Metastatic Lung Carcinoma in the Adrenal Gland (tissue), 1 donor: ENCODE results near the genes RC3H1 and CACYBP.

GRCh38 chr1:173859323-173860439 is 8.5 kb upstream of the ZBTB37 start:
- PRO-cap = no peak

- PRO-cap = no peak
These were observed 14.9 kb upstream of the SERPINC1 start for GRCh38 chr1:173931808-173932689.

DNA sequence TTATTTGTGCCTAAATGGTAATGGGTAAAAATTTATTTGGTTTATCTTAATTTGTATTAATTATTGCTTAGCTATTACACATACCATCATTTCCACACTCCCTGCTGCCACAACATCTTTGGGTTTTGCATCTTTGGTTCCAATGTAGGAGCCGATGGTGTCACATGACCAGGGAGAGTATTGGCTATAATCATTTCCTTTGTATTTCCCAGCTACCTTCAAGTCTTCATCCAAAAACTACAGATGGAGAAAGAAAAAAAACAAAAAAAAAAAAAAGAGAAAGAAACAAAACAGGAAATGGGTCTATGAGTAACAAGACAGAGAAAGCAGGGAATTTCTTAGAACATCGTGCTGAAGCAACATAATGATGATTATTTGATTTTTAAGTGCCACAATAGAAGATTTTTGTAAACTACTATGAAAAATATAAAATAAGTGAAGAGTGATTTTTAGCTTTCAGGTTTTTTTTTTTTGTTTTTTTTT is 34.8 kb upstream of the SERPINC1 start:
- PRO-cap = no peak

DNA sequence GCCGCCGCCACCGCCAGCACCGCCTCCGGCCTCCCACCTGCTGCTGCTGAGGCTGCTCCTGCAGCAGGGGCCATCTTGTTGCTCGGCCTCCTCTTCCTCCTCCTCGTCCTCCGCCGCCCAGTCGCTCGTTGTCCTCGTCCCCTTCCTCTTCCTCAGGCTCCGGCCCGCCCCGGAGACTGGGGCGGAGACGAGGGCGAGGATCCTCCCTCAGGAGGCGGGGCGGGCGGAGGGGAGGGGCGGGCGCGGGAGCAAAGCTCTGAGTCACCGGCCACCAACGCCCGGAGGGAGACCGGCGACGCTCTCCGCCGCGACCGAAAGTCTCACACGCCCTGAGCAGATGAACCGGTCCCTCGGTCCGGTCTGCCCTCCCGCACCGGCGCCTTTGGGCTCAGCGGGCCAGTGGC is at the start of gene RC3H1:
Gene RC3H1 (minus strand): TSS at position 133 of the 404 bp plus-strand sequence.
- PRO-cap = bidirectional peak, plus-strand start at position 323 of the sequence, minus-strand start at position 151 of the sequence

DNA sequence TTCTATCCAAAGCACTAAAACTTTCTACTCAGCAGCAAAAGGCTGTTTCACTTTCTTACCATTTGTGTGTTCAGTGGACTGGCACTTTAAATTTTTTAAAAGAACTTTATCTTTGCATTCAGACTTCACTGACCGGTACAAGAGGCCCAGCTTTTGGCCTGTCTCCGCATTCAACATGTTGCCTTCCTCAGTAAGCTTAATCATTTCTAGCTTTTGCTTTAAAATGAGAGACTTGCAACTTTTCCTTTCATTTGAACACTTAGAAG is 31.2 kb downstream of the RABGAP1L start:
- PRO-cap = no peak

DNA sequence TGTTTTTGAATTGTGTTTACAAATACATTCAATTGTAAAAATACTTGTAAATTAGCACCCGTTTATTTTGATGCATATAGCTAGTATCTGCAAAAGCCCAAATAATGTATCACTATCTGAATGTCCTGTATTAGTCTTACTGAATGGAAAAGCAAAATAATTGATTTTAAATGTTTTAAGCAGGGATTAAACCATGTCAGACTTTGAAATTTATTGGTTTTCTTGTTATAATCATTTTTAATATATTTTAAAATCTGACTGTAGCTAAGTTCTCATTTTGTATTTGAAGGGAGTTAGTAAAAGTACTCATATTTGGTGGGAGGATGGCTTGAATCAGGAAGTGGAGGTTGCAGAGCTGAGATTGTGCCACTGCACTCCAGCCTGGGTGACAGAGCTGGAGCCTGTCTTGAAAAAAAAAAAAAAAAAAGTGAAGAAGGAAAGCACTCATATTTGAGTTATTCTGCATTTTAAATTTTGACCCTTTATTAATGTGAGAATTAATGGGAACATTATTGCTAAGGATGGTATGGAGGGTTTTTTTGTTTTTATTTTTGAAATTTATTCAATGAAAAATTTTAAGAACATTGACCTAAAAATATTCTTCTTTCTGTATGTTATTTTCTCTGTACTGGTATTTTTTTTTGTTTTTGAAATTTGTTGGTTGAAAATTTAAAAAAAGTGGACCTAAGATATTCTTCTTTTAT is 106.0 kb downstream of the RABGAP1L start:
- PRO-cap = no peak

DNA sequence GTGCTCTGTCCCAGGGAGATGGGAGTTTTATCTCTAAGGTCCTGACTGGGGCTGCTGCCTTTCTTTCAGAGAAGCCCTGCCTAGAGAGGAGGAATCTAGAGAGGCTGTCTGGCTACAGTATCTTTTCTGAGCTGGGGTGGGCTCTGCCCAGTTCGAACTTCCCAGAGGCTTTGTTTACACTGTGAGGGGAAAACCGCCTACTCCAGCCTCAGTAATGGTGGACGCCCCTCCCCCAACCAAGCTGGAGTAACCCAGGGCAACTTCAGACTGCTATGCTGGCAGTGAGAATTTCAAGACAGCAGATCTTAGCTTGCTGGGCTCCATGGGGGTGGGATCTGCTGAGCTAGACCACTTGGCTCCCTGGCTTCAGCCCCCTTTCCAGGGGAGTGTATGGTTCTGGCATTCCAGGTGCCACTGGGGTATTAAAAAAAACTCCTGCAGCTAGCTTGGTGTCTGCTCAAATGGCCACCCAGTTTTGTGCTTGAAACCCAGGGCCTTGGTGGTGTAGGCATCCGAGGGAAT is 205.2 kb downstream of the GPR52 start:
- PRO-cap = no peak

DNA sequence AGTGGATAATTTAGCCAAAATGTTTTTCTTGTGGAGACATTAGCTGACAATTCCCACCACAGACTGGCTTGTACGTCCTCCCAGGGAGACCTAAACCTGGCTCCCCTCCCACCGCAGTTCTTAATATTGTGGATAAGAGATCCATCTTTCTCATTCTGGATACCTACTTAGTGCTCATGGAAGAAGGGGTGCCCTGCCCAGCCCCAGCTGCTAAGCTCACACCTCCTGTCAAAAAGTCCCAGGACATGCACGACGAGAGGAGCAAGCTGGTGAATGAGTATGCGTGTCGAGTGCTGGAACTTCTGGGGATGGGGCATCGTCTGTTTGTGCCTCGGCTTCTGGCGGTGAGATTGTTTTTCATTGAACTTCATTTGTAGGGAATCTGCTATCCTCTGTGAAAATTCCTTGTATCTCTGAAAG is 199.6 kb upstream of the CACYBP start:
- PRO-cap = no peak

GRCh38 chr1:174898386-174899284 is 101.1 kb upstream of the CACYBP start:
- PRO-cap = no peak

DNA sequence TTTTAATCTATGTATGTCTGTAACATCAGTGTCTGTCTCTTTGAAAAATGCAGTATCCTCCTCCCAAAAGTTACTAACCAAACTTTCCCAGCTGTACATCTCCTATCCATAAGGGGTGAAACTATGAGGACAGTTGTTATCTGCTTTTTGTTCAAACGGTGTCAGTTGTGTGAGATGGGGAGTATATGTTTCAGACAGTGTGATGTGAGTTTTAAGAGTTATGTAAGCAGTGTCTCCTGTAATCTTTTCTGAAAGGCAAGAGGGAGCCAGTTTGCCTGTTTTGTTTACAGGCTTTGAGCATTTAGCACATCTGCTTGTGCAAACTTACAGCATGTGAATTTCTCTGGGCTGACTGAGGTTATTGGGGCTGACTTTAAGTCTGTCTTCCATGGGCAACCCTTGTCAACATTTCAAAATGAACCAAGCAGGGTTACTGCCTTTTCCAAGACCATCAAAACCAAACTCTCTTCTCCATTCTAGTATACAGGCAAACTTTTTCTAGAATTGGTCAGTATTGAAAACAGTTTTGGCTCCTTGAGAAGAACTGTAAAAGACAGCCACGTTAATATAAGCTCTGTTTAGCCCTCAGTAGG is 34.7 kb upstream of the CACYBP start:
- PRO-cap = no peak

- PRO-cap = bidirectional peak, plus-strand start at chr1:174999426, minus-strand start at chr1:174999357
These were observed 639 bp upstream of the CACYBP start for GRCh38 chr1:174999116-174999499.

- PRO-cap = bidirectional peak, plus-strand start at chr1:174999803, minus-strand start at chr1:174999646; bidirectional peak, plus-strand start at chr1:175000042, minus-strand start at chr1:174999827; unidirectional peak, plus-strand start at chr1:175000189; unidirectional peak, plus-strand start at chr1:175000316
These were observed at the start of gene CACYBP for GRCh38 chr1:174999500-175000468. Gene CACYBP (plus strand): TSS chr1:174999947.

- PRO-cap = unidirectional peak, plus-strand start at chr1:175191837; unidirectional peak, plus-strand start at chr1:175191922; unidirectional peak, plus-strand start at chr1:175192407
These were observed 782 bp downstream of the KIAA0040 start for GRCh38 chr1:175191402-175192586.

DNA sequence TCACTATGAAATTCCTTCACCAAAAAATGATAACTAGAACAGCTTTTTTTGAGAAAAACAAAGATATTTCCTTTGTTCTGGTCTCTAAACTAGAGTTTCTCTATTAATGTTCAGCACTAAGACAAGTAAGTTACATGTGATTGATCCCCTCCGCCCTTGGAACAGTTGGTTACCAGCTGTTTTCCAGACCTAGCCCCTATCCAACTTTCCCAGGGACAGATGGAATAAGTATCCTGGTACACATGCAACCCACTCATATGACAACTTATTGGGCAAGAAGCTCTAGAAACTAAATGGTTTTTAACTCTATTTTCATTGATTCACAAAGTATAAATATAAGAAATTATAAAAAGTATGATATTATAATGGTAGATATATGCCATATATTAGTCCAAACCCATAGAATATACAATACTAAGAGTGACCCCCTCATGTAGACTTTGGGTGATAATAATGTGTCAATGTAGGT is 140.3 kb downstream of the COP1 start:
- PRO-cap = no peak

GRCh38 chr1:176068188-176068712 is 138.8 kb downstream of the COP1 start:
- PRO-cap = no peak

- PRO-cap = no peak
These were observed 137.4 kb downstream of the COP1 start for GRCh38 chr1:176069514-176070249.

DNA sequence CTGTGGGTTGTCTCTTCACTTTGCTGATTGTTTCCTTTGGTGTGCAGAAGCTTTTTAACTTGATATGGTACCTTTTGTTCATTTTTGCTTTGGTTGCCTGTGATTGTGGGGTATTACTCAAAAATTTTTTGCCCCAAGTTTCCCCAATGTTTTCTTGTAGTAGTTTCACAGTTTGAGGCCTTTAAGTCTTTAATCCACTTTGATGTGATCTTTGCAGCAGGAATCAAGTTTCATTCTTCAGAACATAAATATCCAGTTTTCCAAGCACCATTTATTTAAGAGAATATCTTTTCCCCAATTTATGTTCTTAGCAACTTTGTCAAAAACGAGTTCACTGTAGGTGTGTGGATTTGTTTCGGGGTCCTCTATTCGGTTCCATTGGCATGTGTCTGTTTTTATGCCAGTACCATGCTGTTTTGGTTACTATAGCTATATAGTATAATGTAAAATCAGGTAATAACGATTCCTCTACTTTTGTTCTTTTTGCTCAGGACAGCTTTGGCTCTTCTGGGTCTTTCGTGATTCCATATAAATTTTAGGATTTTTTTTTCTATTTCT is 81.8 kb downstream of the COP1 start:
- PRO-cap = no peak

DNA sequence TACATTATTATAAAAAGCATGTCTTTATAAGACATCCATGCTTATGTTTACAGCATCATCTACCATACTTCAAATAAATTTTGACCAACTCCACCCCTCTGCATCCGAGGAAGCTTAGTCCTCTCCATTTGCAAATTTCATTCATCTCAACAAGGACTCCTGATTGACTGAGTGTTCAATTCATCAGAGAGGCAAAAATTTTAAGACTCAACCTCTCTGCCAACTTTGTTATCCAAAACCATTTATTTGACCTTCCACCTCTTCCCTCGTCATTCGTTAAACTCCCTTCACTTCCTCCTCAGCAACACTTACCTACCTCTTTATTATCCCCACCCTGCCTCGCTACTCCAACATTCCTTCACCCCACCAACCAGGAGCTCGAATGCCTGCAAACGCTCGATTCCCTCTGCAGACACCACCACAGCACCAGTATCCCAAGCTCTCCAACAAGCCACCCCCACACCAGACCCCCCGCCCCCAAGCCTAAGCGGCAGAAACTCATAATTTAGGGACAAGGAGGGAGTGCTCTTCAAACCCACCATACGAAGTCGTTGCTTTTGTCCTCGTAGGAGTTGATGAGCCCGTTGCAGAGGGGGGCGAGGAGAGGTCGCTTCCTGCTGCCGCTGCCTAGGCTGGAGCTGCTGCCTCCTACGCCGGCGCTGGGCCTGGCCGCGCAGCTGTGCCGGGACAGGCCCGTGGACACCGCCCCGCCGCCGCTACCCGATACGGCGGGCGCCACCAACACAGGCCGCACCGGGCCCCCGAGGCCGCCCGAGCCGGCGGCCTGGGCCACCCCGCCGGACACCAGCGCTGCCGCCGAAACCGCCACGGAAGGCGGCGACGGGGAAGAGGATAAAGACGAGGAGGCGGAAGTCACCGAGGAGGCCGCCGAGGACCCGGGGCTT is 801 bp downstream of the COP1 start:
- PRO-cap = unidirectional peak, plus-strand start at position 399 of the sequence

- PRO-cap = no peak
These were observed 54.5 kb downstream of the PAPPA2 start for GRCh38 chr1:176517382-176517902.

DNA sequence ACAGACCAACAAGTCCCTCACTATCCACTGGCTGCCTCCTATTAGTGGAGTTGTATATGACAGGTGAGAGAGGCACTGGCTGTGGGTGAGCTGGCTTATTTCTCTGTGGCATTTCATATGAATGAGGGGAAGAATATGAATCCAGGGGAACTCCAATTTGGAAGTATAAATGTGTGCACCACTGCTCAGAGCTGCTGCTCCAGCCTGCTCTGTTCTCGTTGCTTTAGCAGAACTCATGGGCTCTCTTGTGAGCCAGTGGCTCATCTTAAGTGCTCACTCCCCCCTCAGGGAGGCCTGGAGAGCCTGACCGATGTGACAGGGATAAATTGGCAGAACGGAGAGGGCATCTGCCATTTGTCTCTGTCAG is 229.3 kb downstream of the PAPPA2 start:
- PRO-cap = no peak